H4 (cell line): Measurements from ENCODE around the genes OR52B6, OR52N5, OR52L1, OR2AG1 and OR10A5.

- RAMPAGE, long total RNA, result no peak
Measured at GRCh38 chr11:5580539-5581164, at the start of gene OR52B6. Gene OR52B6 (plus strand): TSS chr11:5580877.

GRCh38 chr11:5783198-5783588 is at the start of gene OR52N5:
Gene OR52N5 (minus strand): TSS chr11:5783355.
- RAMPAGE, long total RNA, result no peak

DNA sequence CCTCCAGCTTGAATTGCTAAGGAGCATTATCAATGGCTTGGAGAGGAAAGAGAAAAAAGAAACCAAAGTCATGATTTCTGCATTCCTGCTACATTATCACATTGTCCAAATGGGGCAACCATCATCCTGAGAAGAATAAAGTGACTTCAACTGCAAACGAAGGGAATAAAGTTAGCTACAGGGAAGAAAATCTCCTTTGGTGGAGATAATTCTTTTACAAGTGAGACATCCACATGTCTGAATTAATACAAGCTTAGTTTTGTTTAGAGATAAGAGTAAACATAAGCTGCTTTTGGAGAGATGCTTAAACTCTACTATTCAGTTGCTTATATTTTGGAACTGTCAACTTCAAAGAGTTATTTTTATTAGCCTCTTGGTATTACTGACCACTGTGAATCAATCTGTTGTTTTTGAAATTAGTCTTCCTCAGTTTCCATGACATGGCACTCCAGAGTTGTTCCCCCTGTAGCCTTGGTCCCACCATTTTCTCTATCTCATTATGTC is at the start of gene OR52L1:
TSS of gene OR52L1 (minus strand) at position 127 of the 504 bp plus-strand sequence.
- RAMPAGE, long total RNA, result no peak

GRCh38 chr11:6225822-6226347 is 8.6 kb downstream of the FHIP1B start:
- RAMPAGE, long total RNA, result no peak

- RAMPAGE, long total RNA, result no peak
Measured at GRCh38 chr11:6233922-6234494, 428 bp downstream of the FHIP1B start.

DNA sequence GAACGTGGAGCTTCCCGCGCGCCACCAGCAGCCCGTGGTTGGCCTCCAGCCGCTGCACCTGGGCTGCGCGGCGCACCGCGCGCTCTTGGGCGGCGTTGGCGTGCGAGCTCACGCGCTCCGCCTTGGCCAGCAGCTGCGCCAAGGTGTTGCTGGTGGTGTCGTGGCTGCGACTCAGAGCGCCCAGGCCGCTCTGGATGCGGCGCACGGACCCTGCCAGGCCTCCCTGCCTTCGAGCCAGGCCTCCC is 275 bp downstream of the CAVIN3 start:
- RAMPAGE, long total RNA, result no peak

DNA sequence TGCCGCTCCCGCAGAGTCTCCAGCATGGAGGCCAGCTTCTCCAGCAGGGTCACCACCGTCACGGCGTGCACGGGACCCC is 113 bp downstream of the CAVIN3 start:
- RAMPAGE, long total RNA, result no peak

DNA sequence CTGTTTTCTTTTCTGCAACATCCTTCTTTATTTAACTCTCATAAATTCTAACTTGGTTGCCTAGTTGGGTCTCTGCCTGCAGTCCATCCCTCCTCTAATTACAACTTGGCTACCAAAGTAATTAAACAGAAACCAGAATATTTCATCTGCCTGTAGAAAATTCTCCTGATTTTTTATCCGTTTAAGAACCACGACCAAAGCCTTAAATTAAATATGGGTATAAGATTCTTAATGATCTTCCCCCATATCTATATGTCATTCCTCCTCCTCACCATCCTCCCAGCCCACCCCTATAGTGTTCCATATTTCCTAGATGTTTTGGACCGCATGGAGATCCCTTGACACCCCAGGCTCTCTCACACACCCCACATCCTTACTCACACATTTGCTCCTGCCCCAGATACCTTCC is 32.4 kb upstream of the CAVIN3 start:
- RAMPAGE, long total RNA, result no peak

DNA sequence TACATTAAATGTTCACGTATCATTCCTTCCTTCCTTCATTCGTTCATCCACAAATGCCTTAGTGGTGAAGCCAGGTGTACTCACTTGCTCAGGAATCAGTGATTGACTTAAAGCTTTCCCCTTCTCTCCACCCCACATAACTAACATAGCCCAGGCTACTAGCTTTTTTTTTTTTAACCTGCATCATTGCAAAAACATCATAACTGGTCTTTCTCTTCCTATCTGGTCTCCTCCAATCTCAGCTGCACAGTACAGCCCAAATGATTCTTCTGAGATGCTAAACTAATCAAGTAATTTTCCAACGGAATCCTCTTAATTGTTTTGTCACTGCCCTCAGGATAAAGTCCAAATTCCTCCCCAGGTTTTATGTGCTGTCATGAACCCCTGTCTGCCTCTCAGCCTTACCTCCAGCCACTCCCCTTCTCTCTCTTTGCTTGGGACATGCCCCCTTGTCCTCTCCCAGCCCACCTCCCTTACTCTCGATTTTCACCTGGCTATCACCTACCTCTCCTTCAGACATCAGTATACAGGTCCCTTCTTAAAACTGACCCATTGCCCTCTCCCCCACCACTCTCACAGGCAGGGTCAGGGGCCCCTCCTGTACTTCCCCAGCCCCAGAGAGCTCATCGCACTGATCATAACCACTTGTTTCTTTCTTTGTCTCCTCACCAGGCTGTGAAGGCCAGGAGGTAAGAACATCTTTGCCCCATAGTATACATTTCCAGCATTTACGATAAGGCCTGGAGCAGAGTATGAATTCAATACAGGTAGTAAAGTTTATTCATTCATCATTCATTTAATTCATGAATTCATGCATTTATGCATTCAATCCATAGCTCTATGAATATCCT is 12.4 kb downstream of the APBB1 start:
- RAMPAGE, long total RNA, result no peak

DNA sequence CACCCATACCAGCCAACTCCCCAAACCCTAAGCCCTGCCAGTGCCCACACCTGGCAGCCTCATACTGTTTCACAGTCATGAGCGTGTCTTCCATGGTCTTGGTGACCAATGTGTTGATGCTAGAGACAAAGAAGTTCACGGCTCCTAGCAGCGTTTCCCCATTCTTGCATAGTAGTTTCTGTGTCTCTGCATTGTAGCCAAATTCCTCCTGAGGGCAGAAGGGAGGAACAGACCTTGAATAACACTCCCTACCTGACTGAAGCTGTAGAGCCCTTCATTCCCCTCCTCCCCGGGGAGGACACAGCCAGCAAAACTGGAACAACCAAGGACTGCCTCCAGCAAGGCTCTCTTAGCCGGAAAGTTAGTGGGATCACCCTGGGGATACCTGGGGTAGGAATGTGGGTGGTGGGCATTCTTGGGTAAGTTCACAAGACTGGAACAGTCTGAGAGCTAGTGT is 3.1 kb downstream of the ARFIP2 start:
- RAMPAGE, long total RNA, result no peak

- RAMPAGE, long total RNA, result no peak
Measured at GRCh38 chr11:6576591-6576991, 26.8 kb downstream of the RRP8 start.

- RAMPAGE, long total RNA, result no peak
Measured at GRCh38 chr11:6606013-6606338, 2.4 kb downstream of the ILK start.

DNA sequence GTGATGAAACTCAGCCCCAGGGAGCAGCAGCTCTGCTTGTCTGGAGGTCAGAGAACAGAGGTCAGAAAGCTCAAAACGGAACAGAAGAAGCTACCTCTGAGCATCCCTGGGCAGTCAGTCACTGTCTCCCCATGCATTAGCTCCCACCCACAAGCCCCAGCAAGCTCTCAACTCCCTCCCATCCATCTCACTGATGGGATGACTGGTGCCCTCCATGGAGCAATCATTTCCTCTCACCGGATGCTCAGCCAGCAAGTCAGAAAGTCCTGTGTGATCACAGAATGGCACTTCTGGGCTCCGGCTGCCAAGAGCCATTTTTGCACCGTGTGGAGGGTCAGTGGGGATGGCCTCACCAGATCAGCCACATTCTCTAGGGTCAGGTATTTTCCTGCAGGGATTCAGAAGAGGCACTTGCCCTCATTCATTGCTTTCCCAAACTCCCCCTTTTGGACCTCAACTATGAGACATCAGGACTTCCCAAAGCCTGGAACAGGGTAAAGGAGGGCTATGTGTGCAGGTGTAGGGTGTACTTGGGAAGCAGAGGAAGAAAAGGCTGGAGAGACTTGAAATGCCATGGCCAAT is 1.7 kb downstream of the TPP1 start:
- RAMPAGE, long total RNA, result no peak

DNA sequence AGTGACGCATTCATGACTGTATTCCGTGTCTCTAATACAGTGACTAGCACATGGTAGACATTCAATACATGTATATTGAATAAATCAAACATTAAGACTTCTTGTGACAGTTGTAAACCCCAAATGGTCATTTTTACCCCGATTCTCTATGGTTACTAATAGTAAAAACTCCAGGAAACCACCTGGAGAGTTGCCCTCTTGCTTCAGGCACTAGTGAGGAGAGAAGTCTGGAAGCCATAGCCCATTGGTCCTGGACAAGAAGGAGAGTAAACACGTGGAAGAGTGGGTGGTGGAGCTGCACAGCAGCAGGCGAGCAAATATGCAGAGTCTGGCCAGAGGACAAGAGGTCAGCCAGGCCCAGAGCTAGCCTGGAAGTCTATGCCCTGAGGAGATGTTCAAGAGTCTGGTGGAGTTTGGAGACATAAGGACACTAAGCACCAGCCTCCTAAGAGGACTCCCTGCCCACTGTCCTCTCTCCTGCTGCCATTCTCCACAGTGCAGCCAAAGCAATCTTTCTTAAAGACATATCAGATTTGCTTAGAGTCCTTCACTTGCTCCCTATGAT is 17.7 kb downstream of the DCHS1 start:
- RAMPAGE, long total RNA, result no peak

GRCh38 chr11:6654612-6655672 is 667 bp downstream of the DCHS1 start:
- RAMPAGE, long total RNA, result no peak

- RAMPAGE, long total RNA, result no peak
Measured at GRCh38 chr11:6690743-6691227, 7.6 kb upstream of the MRPL17 start.

DNA sequence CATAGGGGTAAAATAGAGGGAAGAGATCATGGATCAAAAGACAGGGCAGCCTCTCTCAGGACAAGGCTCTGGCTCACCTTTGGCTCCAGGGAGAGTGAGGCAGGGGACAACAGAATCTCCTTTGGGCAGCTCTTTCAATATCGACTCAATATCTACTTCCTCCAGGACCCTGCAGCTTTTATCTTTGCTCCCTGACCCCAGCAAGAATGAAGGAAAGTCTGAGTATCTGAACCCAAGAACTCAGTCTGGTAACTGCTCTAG is at the start of gene OR2AG1:
TSS of gene OR2AG1 (plus strand) at position 180 of the 261 bp plus-strand sequence.
- RAMPAGE, long total RNA, result no peak

DNA sequence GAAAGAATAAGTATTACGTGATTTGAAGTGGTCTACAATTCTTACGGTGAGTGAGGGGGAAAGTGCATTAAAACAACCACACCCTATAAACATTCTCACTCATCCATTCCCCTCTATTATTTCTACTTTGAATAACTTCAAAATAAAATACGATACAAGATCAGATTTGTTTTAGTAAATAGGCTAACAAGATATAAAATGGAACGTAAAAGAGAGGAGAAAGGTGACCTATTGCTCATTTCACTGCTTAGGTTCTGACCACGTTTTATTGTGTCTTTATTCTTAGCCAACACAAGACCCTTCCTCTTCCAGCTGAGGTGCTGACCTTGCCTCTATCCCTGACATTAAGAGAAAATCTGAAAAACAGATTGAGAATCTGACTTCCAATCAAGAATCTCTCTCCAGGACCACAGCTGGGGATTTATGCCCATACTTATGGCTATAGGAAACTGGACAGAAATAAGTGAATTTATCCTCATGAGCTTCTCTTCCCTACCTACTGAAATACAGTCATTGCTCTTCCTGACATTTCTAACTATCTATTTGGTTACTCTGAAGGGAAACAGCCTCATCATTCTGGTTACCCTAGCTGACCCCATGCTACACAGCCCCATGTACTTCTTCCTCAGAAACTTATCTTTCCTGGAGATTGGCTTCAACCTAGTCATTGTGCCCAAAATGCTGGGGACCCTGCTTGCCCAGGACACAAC is at the start of gene OR10A5:
TSS of gene OR10A5 (plus strand) at position 436 of the 710 bp plus-strand sequence.
- RAMPAGE, long total RNA, result no peak

DNA sequence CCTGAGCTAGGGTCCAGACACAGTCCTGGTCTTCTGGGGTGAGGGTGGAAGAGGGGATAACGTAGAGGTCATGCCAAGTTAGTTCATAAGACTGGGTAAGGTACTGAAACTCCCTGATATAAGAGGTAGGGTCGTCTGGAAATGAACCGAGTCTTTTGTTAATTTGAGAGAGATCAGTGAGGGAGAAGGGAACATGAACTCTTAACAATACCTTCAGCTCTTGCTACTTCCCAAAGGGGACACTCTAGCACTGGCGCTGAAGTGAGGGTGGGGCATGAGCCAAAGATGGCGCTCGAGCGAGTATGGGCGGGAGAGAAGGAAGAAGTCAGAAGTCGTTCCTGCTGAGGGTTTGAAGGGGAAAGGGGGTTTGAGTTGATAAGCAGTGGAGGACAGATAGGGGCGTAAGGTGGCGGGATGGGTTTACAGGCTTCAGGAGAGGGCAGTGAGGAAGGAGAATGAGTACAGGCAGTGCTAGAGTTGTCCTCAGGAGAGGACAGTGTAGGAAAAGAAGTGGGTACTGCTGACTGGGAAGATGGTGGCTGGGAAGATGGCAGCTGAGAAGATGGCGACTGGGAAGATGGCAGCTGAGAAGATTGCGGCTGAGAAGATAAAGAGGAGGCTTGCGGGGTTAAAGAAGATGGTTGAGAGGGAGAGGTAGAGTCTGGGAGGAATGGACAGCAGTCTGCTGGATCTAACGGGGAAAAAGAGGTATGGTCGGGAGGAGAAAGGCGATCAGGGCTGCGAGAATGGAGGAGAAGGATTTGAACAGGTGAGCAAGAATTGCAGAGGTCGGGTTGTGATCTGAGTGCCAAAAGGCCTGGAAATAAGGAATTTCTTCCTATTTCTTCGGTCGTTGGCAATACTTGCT is 5.0 kb downstream of the PPFIBP2 start:
- RAMPAGE, long total RNA, result no peak

- RAMPAGE, long total RNA, result no peak
Measured at GRCh38 chr11:7521296-7521685, 7.5 kb downstream of the PPFIBP2 start.